Measurements from ENCODE around the genes CLN3 and APOBR.

- RRBS: no CpG with 5 or more reads among the region's 10 CpGs
Measured at GRCh38 chr16:24569113-24570177, 30.1 kb downstream of the RBBP6 start.

DNA sequence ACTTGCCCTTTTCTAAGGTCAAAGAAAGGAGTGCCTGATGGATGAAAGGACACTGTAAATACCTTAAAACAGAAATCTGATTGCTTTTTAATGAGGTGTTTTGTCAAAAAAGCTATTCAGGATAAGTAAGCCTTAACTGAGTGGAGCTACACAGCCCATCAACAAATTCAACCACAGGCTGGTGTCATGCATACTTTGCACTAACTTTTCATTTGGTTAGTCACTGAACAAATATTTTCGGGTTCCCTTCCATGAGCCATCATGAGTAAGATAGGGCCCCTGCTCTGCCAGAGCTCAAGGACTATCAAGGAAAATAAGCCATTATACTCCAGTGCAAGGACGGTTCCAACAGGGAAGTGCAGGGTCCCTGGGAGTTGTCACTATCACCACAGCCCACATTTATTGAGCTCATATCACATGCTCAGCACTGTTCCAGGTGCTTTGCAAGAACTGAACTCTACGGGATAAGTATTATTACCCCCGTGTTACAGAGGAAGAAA is 20.9 kb downstream of the ARHGAP17 start:
- RRBS: no CpG with 5 or more reads among the region's 4 CpGs

DNA sequence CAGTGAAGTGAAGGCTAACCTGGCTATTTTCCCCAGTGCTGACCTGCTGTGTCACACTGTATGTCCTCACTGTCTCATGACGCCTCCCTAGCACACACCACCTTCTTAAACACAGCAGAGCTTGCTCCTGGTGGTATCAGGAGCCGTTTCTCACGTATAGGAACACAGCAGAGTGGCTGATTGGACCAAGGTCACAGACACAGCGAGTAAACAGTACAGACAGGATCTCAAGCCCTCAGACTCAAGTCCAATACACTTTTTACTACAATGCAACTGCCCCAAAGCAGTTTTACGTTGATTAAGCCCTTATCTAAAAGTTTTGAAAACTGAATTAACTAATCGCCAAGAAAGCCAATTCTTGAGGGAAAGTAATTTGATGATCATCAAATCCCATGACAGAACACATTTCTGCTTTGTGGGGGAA is 15.3 kb downstream of the ARHGAP17 start:
- RRBS: no CpG with 5 or more reads among the region's 6 CpGs

- RRBS: 7% methylated on average over 2 of the region's 62 CpGs
Measured at GRCh38 chr16:25031145-25032484, 16.4 kb upstream of the ARHGAP17 start.

- RRBS: no CpG with 5 or more reads among the region's 38 CpGs
Measured at GRCh38 chr16:25107021-25107659, 4.4 kb upstream of the LCMT1 start.

- RRBS: no CpG with 5 or more reads among the region's 21 CpGs
Measured at GRCh38 chr16:26032641-26033136, 340.9 kb downstream of the HS3ST4 start.

DNA sequence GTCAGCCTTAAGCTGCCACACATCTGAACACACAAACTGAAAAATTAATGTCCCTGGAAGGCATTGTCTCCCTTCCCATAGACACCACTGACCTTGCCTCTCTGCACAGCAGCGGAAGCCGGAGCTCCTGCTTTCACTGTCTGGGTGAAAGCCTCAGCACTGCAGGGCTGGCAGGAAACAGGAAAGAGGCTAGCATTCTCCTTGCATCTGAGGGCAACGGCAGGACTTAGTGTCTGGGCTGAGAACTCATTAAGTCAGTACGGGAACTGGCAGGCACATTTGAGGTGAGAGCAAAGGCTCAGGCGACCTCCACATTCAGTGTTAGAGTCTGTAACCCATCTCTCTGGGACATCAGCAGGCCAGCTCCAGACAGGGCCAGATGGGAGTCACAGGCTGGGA is 452.3 kb upstream of the C16orf82 start:
- RRBS: no CpG with 5 or more reads among the region's 5 CpGs

DNA sequence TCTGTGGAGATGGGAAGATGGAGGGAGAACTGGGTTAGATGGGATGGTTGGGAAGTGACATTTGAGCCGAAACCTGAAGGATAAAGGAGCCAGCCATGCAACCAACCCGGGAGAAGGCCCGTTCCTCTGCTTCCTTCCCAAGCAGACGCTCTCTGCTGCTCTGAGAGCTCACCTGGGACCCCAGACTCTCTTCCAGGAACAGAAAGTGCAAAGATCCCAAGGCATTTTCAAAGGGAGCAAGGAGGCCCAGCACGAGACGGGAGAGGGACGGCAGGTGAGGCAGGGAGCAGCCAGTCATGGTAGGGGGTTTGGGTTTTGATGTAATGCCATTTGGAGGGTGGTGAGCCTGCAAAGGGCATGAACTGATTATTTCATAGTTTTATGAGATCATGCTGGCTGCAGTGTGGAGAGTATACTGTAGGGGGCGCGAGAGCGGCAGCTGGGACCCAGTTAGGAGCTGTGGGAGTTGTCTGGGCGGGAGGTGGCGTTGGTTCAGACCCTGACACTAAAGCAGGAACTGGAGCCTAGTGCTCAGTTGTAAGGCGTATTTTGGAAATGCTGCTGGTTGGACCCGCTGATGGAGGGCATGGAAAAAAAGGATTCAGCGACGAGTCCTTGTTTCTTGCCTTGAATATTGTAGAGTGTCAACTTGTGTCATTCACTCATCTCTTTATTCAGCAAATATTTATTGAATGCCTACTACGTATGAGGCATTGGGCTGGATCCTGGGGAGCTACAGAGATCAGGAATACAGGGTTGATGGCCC is 23.9 kb upstream of the KDM8 start:
- RRBS: no CpG with 5 or more reads among the region's 17 CpGs

DNA sequence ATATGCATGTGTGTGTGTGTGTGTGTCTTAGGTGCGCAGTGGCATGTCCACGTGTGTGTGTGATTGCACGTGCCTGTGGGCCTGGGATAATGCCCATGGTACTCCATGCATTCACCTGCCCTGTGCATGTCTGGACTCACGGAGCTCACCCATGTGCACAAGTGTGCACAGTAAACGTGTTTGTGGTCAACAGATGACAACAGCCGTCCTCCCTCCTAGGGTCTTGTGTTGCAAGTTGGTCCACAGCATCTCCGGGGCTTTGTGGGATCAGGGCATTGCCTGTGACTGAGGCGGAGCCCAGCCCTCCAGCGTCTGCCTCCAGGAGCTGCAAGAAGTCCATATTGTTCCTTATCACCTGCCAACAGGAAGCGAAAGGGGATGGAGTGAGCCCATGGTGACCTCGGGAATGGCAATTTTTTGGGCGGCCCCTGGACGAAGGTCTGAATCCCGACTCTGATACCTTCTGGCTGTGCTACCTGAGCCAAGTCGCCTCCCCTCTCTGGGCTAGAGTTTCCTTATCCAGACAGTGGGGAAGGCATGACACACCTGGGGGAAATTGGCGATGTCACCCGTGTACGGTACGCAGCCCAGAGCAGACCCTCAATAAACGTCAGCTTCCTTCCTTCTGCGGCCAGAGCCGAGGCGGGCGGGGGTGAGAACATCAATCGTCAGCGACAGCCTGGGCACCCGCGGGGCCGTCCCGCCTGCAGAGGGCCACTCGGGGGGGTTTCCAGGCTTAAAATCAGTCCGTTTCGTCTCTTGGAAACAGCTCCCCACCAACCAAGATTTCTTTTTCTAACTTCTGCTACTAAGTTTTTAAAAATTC is 47.7 kb downstream of the IL21R start:
- RRBS: no CpG with 5 or more reads among the region's 33 CpGs

GRCh38 chr16:28101207-28102020 is 37.9 kb upstream of the GSG1L start:
- RRBS: 97% methylated on average over 2 of the region's 17 CpGs

DNA sequence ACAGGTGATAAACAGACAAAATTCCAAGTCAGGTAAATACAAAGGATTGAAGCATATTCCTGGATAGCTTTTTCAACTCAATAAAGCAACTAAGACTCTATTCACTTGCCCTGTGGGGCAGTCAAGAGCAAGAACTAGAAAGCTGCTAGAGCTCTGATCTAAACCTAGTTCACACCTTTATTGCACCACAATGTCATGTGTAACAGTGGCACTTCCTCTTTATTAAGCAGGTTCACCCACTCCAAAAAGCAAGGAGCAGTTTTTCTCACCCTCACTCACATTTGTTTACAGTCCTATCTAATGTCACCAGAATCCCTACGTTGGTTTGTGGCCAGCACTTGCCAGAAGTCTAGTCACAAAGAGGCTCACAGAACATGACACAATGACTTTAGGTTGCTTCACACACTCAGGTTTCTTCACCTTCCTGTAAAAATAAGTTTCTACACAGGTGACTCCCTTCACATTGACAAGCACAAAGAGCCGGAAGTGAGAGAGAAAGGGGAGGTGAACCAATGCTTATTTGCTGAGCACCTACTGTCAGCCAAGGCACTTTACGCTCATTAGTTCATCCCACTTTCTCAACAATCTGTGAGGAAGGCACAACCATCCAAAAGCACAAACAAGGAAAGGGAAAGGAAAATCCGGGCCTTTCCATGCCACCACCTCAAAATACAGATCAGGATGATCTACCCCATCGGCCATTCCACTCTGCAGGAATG is 70.7 kb downstream of the XPO6 start:
- RRBS: no CpG with 5 or more reads among the region's 5 CpGs

DNA sequence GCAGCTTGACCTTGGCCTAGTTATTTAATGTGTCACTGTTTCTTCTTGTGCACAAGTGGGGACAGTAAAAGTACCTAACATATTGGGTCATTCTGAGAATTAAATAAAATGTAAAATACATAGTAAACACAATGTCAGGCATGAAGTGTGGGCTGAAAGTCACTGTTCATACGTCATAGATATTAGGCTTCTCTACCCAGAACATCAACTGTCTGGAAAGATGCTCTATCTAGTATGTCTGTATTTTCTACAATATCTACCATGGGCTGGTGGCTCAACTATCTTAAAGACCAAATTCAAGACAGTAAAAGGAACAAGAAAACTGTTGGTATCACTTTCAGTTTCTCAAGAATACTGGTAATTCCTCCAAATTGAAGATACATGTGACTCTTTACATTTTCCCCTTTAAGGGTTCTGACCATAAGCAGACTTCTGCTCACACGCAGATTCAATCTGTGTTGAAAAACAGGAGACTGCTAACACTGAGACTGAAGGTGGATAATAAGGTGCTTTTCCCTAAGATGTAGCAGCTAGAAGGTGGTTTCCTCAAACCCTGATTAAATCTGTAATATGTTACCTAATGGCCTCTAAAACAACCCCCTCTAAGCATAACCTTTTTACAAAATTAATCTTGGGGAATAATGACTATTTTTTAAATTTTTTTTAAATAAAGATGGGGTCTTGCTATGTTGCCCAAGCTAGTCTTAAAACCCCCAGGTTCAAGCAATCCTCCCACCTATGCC is 24.1 kb downstream of the XPO6 start:
- RRBS: no CpG with 5 or more reads among the region's 2 CpGs

DNA sequence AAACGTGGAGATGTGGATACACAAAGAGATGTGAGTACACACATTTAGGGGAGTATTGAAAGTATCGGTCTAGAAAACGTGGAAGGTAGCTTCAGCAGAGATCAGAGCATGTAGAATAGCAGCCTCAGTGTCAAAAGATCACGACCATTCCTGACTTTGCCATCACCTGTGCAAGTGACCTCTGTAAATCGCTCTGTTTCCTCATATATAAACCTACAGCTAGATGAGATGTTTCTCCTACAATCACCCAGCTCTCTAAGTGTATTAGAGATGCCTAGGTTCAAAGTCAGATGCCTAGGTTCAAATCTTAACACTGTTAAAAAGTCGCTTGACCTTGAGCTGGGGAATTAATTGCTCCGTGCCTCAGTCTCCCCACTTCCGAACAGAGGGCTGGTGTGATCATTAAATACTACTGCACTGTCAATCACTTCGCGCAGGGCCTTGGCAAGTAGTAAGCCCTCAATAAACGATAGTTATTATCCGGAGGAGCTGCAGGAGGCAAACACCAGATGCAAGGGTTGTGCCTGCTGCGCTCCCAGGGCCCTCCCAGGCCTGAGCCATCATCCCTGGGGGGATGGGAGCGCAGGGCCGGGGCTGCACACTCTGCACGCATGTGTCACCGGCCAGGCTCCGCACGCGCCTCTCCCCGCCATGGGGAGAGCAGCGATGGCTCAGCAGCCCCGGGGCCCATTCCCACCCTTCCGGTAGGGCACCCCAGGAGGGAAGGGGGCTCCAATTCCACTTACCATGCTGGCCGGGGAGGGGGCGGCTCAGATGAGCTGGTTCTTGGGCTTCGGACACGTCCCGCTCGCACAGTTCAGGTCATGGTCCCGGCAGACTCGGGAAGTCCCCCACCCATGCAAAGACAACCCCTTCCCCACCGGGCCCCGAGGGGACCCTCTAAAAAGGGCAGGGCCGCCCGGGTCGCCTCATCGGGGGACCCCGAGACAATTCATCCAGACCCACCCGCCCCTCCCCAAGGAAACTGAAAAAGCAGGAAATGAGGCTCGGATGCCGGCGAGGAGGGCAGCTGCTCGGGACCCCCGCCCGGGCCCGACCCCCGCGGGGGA is 810 bp downstream of the XPO6 start:
- RRBS: 3% methylated on average over 22 of the region's 49 CpGs

GRCh38 chr16:28309703-28310470 is 17.6 kb downstream of the SBK1 start:
- RRBS: 10% methylated on average over 5 of the region's 25 CpGs

- RRBS: no CpG with 5 or more reads among the region's 12 CpGs
Measured at GRCh38 chr16:28311993-28312278, 19.6 kb downstream of the SBK1 start.

- RRBS: no CpG with 5 or more reads among the region's 16 CpGs
Measured at GRCh38 chr16:28482011-28482519, 9.8 kb downstream of the CLN3 start.

DNA sequence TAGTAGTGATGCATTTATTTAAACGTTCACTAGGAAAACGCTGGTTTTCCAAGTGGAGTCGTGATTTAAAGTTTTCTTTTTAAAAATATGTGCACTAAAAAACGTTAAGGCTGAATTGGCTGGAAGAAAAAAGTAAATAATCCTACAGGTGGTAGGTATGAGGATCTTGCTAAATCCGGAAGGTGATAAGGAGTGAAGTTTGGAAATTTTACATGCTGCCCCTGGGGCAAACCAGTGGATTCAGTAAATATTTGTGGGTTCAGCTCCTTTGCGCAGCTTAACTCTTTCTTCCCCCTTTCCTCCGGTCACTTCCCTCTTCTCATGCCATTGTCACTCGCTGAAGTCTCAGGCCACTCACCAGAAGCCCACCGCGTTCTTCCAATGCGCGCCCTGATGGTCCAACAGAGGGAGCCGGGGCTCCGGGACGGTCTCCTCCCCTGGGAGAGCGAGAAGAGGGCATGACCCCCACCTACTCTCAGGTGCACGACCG is 705 bp downstream of the CLN3 start:
- RRBS: 7% methylated on average over 12 of the region's 18 CpGs

DNA sequence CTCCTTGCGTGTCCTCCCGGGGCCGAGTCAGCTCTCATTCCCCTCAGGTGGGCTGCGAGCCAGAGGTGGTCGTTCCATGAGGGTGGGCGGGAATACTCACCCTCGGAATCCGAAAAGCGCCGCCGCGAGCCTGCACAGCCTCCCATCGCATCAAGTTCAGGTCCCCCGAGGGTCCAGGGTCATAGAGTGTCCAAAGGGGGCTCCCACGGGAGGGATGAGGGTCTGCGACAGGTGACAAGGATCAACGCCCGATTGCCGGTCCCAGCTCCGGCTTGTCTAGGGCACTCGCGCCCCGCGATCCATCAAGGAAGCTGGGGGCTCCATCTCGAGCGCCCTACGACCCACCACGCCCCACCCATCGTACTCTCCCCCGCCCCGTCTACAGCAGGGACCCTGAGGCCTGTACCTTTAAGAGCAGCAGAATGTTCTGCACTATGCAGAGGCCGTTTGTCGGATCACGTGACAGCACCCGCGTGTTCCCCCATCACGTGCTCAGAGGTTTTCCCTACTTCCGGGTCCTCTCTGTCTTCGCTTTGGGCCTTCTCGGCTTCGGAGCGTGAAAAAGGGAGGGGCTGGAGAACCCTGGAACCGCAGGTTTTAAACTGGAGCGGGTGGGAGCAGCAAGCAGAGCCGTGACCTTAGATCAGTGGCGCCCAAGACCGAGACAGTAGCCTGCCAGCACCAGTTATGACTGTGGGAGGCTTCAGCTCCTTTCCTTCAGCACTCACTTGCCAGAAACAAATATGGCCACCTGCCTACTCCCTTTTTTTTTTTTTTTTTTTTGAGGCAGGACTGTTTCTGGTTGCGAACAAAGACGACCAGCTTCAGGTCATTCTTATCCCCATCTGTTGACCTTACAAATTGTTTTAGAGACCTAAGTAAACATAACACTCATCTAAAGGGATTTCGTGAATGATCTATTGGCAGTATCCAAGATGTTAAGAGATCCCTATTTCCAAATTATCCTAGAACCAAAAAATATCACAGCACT is at the start of gene CLN3:
Gene CLN3 (minus strand): TSS at position 461 of the 991 bp plus-strand sequence.
- RRBS: 4% methylated on average over 4 of the region's 50 CpGs

DNA sequence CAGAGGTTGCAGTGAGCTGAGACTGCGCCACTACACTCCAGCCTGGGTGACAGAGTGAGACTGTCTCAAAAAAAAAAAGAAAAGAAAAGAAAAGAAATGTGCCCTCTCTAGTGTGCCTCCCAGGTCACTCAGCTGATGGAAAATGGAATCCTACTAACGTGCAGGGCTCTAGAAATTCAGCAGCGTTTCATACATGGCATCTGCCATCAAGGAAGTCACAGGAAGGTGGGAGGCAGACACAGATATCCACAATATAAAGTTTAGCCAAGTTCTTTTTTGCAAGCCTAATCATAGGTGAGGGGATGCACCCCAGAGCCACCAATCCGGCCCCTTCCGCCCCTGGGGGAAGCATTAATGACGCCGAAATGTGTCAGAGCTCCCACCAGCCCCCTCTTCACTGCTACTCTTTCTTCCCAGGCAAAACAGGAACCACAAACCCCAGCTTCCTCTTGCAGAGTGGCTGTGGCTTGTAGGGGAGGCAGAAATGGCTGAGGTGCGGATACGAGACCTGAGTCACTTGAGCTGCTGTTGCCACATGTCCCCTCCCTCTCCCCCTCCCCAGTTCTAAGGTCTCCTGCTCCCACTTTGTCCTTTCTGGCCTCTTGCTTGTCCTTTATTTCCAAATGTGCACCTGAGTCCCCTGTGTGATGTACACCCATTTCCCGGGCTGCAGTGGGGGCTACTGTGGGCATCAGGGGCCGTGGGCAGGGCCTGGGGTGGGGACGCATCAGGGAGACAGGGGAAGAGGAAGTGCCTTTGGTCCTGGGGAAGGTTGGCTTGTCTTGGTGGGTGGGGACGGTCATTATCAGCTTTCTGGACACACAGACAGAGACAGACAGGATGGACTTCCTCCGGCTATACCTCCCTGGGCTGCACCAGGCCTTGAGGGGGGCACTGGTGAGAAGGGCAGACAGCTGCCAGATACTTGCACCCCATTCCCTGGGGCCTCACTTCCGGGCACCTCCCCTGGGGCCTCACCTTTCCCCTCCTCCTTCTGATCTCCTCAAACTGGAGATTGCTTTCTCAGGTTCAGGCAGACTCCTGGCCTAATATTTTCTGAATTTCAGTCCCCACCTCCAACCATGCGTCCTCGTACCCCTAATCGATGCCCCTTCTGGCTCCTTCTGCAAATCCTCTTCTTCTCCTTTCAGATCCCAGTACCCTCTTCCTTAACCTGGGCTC is at the start of gene APOBR:
Gene APOBR (plus strand): TSS at position 802 of the 1,182 bp plus-strand sequence.
- RRBS: 6% methylated on average over 2 of the region's 18 CpGs

DNA sequence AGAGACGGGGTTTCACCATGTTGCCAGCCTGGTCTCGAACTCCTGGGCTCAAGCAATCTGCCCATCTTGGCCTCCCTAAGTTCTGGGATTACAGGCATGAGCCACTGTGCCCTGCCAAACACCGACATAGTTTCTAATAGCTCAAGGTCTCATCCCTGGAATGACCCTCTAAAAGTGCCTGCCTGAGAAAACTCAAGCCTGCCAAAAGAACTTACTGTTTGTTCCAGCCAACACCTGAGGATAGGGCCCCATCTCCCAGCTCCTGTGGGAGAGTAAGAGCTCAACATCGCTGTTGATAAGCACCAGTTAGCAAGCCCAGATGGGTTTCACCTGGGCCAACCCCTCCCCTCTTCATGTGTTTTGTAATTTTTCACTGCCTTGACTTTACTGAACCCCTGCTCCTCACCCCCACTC is 12.7 kb downstream of the NUPR1 start:
- RRBS: no CpG with 5 or more reads among the region's 4 CpGs

Measured in GM06990 (cell line).